LUHMES (cell line): ENCODE measurements around a stretch of chr20.

GRCh38 chr20:19774597-19774896 is 16.5 kb downstream of the RIN2 start:
- PRO-cap = no peak

- PRO-cap = unidirectional peak, minus-strand start at chr20:19786374
Measured at GRCh38 chr20:19786205-19786790, 28.2 kb downstream of the RIN2 start.

DNA sequence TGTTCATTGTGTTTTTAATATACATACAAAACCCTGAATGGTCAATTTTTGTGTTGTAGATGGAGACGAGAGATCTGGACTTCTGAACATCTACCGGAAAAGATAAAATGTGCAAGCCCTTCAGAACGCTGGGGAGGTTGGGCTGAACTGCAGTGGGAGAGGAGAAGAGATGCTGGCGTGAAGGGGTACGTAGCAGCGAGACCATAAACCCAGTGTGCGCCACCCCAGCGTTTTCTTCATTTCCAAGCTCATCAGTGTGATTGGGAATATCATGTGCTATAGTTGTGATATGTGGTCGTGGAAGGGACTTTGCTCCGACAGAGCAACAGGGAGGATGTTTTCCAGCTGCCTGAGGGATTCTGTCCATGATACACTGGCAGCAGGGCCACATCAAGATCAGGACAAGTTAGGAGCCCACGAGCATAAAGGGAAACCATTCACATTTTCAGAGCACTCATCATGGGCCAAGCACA is 41.5 kb downstream of the RIN2 start:
- PRO-cap = no peak

- PRO-cap = no peak
Measured at GRCh38 chr20:19886948-19887193, 128.8 kb downstream of the RIN2 start.

DNA sequence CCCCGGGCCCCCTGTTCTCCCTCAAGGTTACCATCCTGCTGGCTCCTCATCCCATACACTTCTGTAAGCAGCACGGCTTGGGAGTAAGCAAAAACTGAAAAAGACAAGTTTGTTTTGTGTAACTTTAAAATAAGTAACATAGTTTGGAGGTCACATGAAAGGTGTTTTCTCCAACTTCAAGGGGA is 40.9 kb upstream of the NAA20 start:
- PRO-cap = no peak

DNA sequence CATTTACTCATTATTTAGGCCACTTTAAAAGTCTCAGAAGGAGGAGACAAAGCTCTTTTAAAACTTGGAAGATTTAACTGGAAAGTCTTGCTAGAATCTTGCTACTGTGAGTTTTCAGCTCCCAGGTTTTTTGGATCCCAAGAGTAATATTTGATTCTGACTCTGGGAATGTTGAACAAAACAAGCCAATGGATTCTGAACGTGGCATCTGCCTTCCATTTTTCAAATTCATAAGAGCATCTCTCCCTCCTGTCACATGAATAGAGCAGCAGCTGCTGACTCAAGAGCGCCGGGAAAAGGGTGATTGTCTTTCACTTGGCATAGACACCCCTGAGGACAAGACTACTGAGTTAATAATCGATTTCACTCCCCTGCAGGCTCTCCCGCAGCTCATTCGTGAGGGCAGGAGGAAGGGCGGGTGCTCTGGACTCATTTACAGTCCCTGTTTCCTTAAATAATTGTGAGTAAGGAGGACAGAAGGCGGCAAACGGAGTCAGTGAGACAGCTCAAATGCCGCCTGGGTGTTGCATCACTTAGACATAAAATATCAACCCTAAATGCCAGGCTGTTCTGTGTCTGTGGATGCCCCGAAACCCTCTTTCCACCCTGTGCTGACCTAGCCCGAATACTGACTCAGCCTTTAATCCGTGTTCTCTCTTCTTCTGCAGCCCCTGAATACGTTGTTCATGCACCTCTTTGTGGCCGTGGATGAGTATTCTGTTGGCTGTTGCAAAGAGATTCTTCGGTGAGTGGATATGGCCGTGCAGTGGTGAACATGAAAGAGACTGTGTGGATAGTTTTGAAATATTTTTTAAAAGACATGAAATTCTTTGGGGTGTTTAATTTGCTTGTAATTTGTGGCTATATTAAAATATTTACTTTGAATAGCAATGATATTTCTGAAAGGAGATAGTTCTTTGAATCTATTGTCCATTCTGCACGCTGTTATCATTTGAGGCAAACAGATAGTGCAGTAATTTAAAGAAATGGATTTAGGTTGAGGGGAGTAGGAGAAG is 21.6 kb downstream of the CFAP61 start:
- PRO-cap = bidirectional peak, plus-strand start at position 474 of the sequence, minus-strand start at position 240 of the sequence

DNA sequence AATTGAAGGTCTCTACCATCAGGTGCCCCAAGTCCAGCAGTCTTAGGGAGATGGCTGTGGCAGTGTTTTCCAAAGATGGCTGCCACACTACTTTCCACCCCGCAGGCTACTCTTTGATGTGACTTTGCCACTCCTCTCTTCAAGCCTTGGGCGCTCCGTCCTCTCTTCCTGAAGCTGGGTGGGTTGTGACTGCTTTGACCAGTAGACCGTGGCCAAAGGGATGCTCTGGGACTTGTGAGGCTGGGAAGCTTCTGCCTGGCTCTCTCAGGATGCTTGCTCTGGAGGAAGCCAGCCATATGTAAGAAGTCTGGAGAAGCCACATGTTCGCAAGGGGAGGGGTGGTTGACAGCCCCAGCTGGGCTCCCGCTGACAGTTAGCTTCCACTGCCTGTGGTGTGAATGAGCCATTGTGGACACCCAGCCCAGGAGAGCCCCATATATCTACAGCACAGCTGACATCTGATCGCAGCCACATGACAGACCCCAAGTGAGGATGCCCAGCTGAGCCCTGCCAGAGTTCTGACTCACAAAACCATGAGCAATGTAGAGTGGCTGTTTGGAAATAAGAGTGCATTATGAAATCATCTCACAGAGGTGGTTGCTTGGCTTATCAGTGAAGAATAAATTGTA is 23.8 kb downstream of the CFAP61 start:
- PRO-cap = bidirectional peak, plus-strand start at position 523 of the sequence, minus-strand start at position 281 of the sequence

- PRO-cap = no peak
Measured at GRCh38 chr20:20488941-20489573, 121.2 kb downstream of the INSM1 start.

DNA sequence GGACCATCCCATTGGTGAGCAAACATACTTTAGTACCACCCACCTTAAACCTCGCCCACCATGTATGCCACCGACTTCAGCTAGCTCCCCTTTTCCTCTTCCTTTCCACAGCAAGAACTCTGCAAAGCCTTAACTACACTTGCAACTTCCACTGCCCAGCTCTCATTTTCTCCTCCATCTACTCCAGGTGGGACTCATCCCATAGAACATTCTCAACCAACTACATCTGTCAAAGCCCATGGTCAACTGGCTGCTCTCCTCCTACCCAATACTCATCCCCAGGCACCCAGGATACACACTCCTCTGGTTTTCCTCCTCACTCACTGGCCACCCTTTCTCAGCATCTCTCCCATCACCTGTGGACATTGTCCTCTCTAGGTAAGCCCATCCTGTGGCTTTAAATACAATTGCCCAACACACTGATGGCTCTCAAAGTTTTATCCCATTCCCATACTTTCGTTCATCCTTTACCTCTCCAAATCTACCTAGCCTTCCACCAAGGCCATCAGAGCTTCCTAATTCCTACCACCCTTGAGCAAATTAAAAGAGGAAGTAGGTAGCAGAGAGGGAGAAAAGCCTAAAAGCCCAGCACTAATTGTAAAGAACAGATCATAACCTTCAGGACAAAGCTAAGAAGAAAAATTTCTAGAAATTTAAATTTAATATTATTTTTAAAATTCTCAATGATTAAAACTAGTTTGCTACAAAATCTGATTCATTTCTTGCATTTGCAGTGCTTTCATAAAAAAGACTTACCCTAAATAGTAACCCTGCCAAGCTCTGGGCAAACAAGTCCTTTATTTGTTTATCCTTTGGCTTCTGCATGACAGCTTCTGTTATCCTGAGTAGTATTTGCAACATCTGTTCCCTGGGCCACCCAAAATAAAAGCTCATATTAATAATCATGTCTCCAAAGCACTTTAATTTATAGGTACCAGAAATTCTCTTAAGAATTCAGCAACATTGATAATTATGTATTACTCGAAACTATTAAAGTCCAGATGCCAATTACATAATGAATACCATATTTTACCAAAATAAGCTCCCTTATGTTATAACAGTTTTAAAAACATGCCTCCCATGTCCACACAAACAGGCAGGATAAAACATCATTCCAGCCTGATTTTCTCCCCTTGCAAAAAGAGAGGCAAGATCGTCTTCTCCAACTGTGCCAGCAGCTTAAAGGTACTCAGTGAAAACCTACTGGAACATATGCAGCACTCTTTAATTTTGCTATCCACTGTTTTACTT is 101.5 kb downstream of the RALGAPA2 start:
- PRO-cap = no peak

- PRO-cap = no peak
Measured at GRCh38 chr20:20635200-20635744, 77.2 kb downstream of the RALGAPA2 start.

DNA sequence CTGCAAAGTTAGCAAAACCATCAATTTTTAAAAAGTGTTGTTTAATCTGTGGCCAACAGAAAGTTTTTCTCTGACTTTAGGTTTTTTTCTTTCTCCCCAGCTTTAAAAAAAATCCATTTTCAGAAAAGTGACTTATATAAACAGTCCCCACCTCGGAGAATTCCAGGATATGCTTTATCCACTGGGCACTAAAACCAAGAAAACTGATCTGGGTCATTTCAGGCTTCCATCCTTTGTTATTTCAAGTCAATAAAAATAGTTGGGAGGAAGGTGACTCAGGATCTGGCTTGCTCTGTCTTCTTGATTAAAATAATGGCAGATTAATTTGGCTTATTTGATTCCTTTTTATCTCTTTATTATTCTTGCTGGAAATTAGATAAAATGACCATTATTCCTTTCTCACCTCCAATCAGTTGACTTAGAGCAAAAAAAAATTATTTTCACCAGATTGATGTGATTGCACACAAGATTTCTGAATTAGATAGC is 19.2 kb upstream of the RALGAPA2 start:
- PRO-cap = no peak

GRCh38 chr20:21136162-21136760 is 10.4 kb downstream of the KIZ start:
- PRO-cap = no peak

DNA sequence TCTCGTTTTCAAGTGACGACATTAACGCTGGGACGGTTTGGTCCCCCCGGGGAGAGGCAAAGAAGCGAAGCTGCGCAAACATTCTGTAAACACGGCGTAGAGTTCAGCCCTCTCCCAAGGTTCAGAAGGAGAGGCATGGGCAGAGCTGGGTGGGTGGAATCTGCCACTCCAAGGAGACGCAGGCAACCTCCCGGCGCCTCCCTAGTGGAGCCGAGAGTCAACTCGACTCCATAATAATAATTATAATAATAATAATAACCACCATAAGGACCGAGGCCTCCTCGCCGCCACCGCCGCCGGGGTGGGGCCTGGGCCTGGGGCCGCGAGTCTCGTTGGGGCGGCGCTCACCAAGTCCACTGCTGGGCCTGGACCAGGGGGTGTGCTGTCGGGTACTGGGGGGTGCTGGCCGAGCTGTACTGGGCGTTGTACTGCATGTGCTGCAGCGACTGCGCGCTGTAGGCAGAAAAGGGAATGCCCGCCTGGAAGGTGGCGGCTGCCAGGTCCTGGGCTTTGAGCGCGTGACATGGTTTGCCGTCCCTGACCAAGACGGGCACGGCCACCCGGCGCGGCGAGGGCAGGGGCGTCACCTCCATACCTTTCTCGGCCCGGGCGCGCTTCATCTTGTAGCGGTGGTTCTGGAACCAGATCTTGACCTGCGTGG is 2.2 kb downstream of the NKX2-2 start:
- PRO-cap = no peak

- PRO-cap = no peak
Measured at GRCh38 chr20:21863109-21863462, 157.6 kb downstream of the PAX1 start.

- PRO-cap = no peak
Measured at GRCh38 chr20:22390096-22390829, 194.1 kb downstream of the FOXA2 start.

GRCh38 chr20:22420354-22420872 is 164.0 kb downstream of the FOXA2 start:
- PRO-cap = no peak

DNA sequence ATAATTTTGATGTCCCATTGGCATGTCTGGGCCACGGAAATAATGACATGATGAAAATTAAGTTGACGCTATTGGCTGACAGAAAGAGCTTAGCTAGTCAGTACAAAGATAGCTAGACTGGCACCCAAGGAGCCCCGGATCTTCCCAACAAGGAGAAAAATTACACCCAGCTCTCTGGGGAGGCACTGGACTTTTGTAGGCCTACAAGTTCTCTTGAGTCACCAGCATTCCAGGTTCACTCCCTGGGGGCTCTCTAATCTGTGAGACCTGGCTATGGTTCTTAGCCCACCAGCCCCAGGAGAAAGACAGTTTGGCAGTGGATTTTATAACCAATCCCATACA is 59.8 kb downstream of the FOXA2 start:
- PRO-cap = no peak

DNA sequence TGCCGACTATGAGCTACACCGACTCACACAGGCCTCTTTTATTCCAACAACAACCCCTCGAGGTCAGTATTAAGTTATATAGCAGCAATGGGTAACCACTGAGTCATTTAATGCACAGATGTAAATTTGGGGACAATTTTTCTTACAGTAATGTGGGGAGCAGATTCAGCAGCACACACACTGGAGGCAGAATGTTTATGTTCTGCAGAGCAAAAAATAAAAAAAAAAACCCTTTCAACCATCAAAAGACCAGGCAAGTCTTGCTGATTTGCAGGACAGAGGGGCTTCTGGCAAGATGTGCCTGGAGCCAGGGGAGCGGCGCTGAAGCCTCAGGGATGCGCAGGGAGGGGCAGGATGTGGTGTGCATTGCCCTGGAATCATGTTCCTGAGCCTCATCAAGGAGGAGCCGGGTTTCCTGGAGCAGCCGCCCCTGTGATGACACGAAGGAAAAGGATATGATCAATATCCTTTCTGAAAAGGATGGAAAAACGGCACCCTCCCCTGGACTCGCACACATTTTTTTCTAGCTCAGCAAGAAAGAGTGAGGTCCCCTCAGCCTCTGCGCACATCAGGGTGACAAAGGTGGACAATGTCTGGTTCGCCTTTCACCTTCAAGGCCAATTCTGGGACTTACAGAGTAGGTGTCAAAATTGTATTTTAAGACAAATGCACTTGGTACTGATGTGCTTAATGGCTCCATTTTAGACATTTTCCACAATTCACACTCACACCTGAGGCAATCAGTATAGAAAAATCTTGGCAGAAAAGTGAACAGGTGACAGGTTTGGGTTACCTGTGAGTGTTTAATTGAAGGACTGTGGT is 173.1 kb upstream of the SSTR4 start:
- PRO-cap = no peak

DNA sequence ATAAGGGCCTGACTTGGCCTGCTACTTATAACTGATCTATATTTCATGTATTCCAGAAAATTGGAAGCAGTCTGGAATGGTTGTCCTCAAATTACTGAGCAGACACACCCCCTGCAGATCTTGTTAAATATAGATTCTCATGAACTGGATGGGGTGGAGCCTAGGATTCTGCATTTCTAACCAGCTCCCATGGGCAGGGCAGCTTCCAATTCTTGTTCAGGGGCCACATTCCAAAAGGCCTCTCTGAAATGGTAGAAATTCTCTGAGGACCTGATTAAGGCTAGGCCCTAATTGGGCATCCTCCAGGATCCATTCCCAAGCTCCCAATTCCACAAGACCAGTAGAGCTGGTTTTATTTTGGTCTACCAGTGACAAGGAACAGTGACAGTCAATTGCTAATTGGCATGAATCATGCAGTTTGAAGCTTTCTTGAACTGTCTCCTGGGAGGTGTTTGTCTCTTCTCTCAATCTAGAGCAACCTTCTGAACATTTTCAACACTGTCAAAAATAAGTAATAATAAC is 3.1 kb downstream of the THBD start:
- PRO-cap = no peak

- PRO-cap = no peak
Measured at GRCh38 chr20:23047074-23048234, 2.0 kb downstream of the THBD start.